Caco-2 (cell line): ENCODE data around the gene IRX2.

DNA sequence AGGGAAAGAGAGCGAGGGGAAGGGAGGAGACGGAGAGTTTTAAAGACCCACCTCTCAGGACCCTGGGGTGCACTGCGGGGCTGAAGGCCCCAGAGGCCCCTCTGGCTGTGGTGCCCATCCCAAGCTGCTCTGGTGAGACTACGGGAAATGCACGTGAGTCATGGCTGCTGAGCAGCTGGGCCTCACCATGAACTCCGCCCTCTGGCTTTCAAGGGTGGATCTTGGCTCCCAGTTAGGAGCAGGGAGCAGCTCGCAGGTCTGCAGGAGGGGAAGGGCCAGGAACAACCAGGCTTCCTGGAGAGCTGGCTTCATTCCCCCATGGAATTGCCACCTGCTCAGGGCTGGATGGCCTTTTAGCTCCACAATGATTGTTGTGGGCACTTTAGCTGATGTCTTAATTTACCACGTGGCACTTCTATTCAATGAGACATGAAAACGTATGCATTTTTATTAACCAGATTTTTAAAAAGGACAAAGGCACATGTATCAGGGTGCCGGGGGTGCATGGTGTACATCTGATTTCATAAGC is 7.7 kb downstream of the SLC6A3 start:
- PRO-cap = no peak
- RRBS = 83% methylated on average over 1 of the region's 10 CpGs

- PRO-cap = no peak
- RRBS = 97% methylated on average over 7 of the region's 44 CpGs
Measured at GRCh38 chr5:1462987-1463703, 17.9 kb upstream of the SLC6A3 start.

DNA sequence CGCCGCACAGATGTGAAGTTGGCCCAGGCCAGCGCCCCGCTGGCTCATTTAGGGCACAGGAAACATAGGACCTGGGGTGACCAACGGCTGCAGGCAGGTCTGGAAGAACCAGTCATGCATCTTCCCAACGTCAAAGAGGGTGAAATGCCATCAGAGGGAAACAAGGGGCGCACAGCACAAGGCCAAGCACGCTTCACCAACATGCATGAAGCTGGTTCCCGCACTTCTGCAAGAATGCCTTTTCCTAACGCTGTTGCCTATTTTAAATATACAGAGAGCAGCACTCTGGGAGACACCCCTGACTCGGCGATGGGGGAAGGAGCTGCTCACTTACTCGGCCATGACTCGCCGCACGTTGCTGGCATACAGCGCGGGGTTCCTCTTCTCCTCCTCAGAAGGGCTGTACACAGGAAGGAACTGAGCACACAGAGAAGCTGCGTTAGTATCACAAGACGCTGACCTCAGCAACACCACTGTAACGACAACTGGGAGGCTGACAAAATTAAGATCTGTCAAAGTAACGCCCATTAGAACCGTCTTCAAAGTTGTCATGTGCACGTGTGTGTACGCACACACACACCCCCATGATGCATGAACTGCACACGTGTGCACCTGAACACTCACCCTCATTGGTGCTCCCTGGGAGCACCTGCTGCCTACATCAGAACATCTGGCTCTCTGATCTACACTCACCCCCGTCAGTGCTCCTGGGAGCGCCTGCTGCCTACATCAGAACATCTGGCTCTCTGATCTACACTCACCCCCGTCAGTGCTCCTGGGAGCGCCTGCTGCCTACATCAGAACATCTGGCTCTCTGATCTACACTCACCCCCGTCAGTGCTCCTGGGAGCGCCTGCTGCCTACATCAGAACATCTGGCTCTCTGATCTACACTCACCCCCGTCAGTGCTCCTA is 32.1 kb upstream of the SLC6A3 start:
- PRO-cap = no peak
- RRBS = no CpG with 5 or more reads among the region's 33 CpGs

DNA sequence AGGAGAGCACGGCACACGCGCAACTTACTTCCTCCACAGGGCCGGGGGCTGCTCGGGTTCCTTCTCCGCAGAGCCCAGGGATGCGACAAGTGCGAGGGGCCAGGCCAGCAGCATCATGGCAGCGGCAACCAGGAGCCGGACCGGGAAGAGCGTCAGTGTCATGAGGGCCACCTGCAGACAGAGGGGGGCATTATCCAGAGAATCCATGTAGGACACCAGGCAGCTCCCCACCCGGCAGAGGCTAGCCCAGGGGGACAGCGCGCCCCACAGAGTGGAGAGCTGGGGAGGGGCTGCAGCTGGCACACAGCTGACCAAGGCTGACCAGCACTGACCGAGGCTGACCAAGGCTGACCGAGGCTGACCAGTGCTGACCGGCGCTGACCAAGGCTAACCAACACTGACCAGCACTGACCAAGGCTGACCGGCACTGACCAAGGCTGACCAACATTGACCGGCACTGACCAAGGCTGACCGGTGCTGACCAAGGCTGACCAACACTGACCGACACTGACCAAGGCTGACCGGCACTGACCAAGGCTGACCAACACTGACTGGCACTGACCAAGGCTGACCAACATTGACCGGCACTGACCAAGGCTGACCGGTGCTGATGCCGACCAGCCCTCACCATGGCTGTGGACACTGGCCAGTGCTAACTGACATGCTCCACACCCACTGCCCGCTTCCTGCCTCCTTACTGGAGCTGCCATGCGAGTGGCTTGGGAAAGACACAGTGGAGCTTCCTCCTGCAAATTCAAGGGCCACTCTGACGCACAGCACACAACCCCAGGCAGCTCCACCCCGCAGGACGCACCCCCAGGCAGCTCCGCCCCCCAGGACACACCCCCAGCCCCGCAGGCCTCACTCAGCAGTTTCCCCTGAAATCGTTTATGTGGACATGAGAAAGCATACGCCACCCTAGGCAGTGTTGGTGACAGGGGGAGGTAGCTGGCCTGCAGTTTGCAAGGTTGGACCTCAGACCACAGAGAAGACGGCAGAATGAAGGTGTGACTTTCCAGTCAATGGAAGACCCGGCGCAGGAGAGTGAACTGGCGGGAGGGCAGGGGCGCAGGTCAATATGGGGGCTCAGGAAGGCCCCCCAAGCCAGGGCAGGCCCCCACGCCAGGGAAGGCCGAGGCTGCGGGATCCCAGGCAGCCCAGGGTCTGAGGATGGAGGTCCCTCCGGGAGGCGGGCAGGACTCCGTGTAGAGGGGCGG is 21.9 kb downstream of the LPCAT1 start:
- PRO-cap = no peak
- RRBS = 96% methylated on average over 11 of the region's 48 CpGs

DNA sequence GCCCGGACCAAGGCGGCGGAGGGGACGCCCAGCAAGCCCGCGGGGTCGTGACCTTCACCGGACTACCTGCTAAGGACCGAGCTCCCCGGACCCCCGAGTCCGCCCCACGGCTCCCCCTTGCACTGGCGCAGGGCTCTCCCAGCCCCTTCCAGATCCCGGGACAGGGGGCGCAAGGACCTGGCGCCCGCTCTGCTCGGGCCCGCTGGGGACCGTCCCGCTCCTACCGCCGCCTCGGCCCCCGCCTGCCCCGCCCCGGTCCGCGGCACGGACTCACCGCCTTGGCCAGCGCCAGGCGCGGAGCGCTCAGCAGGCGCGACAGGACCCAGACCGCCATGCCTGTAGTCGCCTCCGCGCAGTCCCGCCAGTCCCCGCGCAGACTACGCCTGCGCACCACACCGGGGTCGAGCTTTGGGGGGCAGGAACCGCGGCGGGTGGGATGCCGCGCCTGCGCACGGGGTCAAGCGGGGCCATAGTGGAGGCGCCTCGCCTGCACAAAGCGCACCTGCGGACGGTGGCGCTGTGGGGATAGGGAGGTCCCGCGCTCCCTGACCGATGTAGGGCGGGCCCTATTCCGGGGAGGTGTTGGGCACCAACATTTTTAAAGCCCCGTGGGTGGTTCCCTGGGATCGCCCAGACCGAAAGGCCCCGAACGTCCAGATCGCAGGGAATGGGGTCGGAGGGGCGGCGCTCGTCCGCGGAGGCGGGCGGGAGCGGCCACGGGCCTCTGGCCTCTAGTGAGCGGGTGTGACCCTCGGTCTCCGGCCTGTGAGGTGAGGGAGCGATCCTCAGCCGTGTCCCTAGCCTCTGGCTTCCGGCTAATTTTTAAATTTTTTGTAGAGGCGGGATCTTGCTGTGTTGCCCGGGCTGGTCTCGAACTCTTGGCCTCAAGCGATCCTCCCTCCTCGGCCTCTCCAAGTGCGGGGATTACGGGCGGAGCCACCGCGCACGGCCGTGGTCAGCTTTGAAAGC is 70.6 kb upstream of the LPCAT1 start:
- PRO-cap = bidirectional peak, plus-strand start at position 626 of the sequence, minus-strand start at position 366 of the sequence
- RRBS = 63% methylated on average over 8 of the region's 102 CpGs

GRCh38 chr5:1644888-1645479 is 121.2 kb upstream of the LPCAT1 start:
- PRO-cap = no peak
- RRBS = 60% methylated on average over 2 of the region's 42 CpGs

GRCh38 chr5:1668229-1668679 is 131.4 kb downstream of the MRPL36 start:
- PRO-cap = no peak
- RRBS = no CpG with 5 or more reads among the region's 14 CpGs

GRCh38 chr5:1882202-1882821 is 413 bp downstream of the IRX4 start:
- PRO-cap = no peak
- RRBS = 85% methylated on average over 37 of the region's 55 CpGs

DNA sequence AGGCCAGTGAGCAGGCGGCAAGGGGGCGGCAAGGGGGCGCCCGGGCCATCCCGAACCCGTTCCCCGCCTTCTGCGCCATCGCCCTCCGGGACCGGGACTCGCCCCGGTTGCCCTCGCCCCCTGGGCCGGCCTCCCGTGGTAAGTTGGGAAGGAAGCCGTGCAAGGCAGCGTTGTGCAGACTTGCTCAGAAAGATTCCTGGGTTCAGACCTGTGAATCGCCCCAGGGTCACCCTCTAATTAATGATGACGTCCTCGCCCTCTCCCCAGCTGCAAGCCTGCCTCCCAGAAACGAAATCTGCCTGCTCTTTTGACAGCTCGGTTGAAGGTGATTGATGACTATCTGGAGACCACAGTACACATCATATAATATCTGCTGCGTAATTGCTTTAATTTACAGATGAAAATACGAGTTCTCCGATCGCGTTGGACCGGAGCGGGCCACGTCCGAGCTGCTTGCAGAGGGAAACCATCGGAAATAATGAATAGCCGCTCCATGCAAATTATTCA is 1.4 kb upstream of the IRX4 start:
- PRO-cap = no peak
- RRBS = 69% methylated on average over 7 of the region's 34 CpGs

- PRO-cap = no peak
- RRBS = no CpG with 5 or more reads among the region's 11 CpGs
Measured at GRCh38 chr5:2011774-2012205, 129.1 kb upstream of the IRX4 start.

GRCh38 chr5:2739073-2740413 is 11.9 kb downstream of the IRX2 start:
- PRO-cap = no peak
- RRBS = 75% methylated on average over 39 of the region's 130 CpGs

GRCh38 chr5:2751582-2752478 is at the start of gene IRX2:
IRX2 (minus strand) TSS chr5:2751677.
- PRO-cap = bidirectional peak, plus-strand start at chr5:2751856, minus-strand start at chr5:2751655; bidirectional peak, plus-strand start at chr5:2752245, minus-strand start at chr5:2752064; bidirectional peak, plus-strand start at chr5:2752316, minus-strand start at chr5:2752340
- RRBS = 3% methylated on average over 57 of the region's 97 CpGs

GRCh38 chr5:3597128-3597676 is 1.6 kb downstream of the IRX1 start:
- PRO-cap = no peak
- RRBS = 78% methylated on average over 5 of the region's 34 CpGs

GRCh38 chr5:3606241-3606778 is 10.7 kb downstream of the IRX1 start:
- PRO-cap = no peak
- RRBS = 44% methylated on average over 3 of the region's 41 CpGs

DNA sequence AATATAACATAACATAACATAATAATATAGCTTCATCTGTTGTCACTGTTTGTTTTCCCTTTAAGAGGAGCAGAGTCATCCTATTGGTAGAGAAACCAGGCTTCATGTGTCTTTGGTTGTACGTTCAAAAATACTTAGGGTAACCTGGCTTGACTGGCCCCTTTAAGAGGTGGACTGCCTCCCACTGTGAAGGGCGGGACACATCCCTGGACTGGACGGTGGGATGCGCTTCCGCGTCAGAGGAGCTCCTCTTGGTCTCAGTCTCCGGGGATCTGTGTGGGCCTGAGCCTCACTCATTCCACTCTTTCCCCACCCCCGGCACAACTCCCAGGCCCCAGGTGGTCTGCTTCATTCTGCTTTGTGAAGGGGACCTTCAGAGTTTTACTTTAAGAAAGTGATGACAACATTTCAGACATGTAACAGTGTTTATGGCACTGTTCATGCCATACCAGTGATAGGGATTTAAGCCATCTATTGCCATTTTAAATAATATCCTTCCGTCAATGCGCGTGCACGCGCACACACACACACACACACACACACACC is 601.1 kb downstream of the IRX1 start:
- PRO-cap = no peak
- RRBS = 40% methylated on average over 1 of the region's 13 CpGs

- PRO-cap = no peak
- RRBS = no CpG with 5 or more reads among the region's 3 CpGs
Measured at GRCh38 chr5:5142084-5142635, 2.0 kb downstream of the ADAMTS16 start.

GRCh38 chr5:5463071-5463686 is 40.7 kb downstream of the ICE1 start:
- PRO-cap = no peak
- RRBS = no CpG with 5 or more reads among the region's 8 CpGs

DNA sequence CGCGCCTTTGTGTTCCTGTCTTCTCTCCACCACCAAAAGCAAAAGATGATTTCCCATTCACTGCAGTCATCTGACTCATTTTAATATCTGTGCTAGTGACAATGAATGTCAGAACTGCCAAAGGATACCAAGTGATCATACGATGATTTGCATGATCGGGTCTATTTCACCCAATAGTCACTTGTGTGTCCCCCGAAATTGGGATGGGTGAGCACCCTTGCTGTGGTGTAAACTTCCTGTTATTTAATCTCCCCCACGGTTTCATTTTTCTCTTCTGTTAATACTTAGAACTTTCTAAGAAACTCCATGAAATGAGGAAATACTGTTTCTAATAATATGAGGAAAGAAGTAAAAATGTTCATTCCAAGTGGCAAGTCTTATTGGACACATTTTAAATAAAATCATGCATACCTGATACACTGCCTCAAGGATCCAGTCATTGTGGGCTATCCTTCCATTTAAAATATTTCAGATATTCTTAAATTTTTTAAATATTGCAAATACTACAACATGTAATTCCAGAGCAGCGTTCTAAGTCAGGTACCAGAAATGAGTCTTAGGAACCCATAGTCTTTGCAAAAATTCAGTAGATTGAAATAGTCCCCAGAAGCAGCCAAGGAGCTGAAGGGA is 43.6 kb downstream of the UBE2QL1 start:
- PRO-cap = no peak
- RRBS = no CpG with 5 or more reads among the region's 7 CpGs

DNA sequence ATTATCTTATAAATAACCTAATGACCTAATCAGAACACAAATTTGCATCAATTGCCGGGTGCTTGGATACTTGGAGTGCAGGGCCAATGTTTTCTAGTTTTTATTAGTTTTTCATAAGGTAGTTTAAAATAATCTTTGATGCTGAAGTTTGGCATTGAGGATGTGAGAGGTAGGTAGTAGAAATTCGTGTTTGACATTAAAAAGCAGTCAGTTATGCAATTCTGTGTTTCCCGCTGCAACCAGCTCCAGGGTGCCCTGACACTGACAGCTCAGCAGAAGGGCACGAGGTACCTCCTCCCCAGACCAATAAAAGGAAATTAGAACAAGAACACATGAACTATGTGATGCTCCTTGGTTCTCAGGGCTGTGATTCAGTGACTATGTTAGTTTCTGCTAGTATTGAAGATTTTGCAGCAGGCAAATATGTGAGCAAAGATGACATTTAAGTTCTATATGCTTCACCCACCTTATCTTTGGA is 40.3 kb downstream of the NSUN2 start:
- PRO-cap = no peak
- RRBS = no CpG with 5 or more reads among the region's 4 CpGs

- PRO-cap = no peak
- RRBS = no CpG with 5 or more reads among the region's 5 CpGs
Measured at GRCh38 chr5:6603663-6604068, 29.2 kb downstream of the NSUN2 start.